AG04449 (cell line): Measurements from ENCODE around the gene ING2.

DNA sequence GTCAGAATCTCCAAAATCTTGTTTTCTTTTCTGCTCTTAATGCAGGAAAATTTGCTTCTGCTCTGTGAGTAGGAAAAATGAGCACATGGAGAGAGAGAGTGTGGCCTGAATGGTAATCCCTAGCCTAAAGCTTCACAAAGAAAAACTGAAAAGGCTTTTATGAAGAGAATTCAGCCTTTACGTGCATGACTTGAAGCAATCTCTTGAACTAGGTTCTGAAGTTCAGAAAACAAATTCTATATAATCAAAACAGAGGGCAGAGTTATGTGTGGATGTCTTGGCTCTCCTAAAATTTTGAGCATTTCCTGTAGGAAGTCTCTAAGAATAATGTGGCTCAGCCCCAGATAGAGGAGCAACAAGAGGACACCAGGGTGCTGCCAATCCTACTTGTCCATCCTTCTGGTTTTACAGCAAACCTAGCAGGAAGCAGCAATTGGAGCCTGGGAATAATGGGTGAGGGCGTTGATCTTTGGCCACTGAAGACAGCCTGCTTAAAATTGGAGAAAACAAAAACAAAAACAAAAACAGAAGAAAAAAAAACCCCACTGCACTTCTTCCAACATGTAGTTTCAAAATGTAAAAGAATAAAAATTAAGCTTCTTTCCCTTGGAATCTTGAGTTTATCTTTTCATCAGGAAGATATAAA, 130.8 kb downstream of the FBXO8 start:
- RRBS = no CpG with 5 or more reads among the region's 2 CpGs

DNA sequence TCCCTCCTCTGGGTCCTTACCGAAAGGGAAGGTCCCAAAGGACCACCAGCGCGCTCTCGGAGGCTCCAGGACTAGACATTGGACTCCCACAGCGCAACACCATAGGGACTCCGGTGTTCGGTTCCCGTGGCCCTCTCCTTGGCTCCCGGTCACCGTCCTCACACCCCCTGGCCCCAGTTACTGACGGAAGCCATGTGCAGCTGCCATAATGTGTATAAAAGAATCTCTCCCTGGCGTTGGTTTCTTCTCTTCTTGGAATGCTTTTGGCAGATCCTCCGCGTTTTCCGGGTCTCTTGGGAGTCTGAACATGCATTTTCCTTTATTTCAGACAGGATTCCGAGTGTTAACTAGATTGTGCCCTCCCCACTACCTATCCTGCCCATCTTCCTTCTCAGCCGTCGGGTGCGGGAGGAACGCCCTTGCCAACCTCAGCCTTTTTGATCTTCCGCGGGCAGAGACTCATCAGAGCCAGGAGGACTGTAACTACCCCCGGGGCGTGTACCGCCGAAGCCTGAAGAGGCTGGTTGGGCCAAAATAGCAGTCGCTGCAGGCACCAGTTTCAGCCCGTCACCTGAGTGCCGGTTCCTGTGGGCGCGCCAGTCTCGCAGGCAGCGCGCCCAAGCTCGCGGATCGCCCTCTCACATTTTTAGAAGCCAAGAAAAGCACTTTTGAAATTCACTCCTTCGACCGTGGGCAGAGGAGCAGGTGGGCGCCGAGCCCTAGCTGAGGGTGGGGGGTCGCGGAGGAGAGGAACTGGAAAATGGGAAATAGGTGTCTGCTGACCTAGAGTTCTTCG, 69.6 kb downstream of the FBXO8 start:
- RRBS = 7% methylated on average over 6 of the region's 44 CpGs

- RRBS = no CpG with 5 or more reads among the region's 11 CpGs
Observed at GRCh38 chr4:175671625-175672046, 140.4 kb downstream of the GPM6A start.

- RRBS = no CpG with 5 or more reads among the region's 8 CpGs
Observed at GRCh38 chr4:175770974-175771466, 41.0 kb downstream of the GPM6A start.

DNA sequence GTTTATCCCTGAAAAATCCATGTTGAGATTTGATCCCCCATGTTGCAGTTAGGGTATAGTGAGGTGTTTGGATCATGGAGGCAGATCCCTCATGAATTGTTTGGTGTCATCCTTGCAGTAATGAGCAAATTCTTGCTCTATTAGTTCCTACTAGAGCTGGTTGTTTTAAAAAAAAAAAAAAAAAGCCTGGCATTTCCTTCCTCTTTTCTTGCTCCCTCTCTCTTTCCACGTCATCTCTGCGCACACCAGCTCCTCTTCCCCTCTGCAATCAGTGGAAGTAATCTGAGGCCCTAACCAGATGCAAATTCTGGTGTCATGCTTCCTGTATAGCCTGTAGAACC, 24.4 kb downstream of the WDR17 start:
- RRBS = no CpG with 5 or more reads among the region's 2 CpGs

- RRBS = no CpG with 5 or more reads among the region's 9 CpGs
Observed at GRCh38 chr4:177442650-177443089, 433 bp upstream of the AGA start.

DNA sequence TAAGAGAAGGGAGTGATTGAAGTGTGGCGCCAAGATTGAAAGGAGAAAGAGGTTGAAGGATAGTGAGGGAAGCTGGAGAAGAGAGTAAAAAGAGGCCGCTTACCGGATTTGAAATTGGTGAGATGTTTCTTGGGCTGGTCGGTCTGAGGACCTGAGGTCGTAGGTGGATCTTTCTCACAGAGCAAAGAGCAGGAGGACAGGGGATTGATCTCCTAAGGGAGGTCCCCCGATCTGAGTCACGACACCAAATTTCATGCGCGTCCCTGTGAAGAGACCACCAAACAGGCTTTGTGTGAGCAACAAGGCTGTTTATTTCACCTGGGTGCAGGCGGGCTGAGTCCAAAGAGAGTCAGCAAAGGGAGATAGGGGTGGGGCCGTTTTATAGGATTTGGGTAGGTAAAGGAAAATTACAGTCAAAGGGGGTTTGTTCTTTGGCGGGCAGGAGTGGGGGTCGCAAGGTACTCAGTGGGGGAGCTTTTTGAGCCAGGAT, 1727.7 kb upstream of the AGA start:
- RRBS = no CpG with 5 or more reads among the region's 13 CpGs

GRCh38 chr4:180057824-180058171, 2185.4 kb upstream of the TENM3 start:
- RRBS = 7% methylated on average over 4 of the region's 23 CpGs

- RRBS = 3% methylated on average over 59 of the region's 75 CpGs
Observed at GRCh38 chr4:182144626-182145090, 98.5 kb upstream of the TENM3 start.

GRCh38 chr4:182145091-182145439, 98.1 kb upstream of the TENM3 start:
- RRBS = no CpG with 5 or more reads among the region's 21 CpGs

DNA sequence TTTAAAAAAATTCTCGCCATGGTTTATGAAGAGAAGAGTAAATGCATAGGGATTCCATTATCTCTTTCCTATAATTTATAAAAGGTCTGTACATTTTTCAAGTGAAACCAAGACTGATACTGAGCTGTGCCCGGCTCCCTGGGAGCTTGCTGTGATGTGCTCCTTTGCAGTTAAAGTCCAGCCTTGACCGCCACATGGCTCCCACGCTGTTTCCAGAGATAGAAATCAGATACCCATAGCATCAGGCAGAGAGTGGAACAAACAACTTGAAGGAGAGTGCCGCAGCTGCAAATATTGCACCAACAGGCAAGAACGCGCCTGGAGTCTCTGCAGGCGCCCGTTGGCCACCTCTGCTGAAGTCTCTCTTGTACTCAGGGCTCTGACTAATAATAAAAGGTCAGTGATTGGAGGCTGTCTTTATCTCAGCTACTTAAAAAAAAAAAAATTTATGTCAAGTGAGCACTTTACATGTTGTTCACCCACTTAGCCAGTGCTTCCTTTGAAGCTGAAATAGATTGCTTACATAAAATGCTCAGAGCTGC, 31.0 kb upstream of the TENM3 start:
- RRBS = no CpG with 5 or more reads among the region's 9 CpGs

DNA sequence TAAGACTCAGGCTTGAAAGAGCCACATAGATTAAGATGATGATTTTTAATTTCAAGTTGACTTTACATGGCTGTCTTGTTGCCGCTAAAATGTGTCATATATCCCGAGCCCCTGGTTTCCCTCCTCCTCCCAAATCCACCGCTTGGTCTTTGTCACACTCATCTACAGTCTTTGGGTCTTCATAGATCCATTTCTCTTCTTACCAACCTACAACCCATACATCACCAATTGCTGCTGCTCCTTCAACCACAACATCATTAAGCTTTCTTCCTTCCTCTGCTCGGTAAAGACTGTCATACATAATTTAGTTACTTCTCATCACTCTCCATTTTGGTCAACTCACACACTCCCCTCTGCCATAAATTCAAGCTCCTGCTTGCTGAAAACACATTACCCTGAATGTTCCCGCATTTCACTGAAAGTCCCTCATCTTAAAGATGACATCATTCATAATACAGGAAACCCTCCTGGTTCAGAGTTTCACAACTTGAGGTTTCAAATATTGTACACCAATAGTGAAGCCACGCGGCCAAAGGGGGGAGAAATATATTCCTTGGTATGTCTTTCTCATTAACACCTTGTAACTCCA, 1.6 kb upstream of the DCTD start:
- RRBS = no CpG with 5 or more reads among the region's 7 CpGs

DNA sequence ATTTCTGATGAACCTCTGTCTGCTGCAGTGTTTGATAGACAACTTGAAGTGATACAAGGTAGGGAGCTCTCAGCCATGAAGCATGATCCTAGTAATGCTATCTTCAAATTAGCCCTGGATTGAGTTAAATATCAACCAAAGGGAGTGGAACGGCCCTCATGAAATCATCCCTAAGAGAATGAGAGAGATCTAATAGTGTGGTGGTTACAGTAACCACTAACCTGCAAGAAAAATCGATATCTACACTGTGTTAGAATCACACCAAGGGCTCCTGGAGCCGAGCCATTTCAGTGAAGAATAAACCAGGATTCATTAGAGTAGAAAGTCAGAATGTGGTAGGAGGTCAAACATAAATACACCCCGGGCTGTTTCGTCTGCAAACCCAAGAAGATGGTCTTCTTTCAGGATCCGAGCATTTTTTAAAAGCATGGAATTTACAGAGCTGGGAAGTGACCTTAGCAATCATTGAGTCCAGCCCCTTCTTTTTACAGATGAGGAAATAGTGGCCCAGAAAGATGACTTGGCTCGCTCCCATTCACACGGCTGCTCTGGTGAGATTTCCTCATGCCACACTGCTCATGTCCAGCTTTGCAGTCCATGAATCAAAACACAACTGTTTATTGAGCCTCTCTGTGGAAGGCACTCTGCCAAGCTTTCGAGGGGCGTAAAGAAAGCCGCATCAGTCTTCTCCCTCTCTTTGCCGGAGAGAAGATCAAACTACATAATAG, 5.5 kb upstream of the DCTD start:
- RRBS = no CpG with 5 or more reads among the region's 12 CpGs

GRCh38 chr4:183146422-183147033, 47.5 kb downstream of the WWC2 start:
- RRBS = no CpG with 5 or more reads among the region's 5 CpGs

GRCh38 chr4:183398171-183399137, 46.0 kb upstream of the CDKN2AIP start:
- RRBS = 4% methylated on average over 24 of the region's 62 CpGs

GRCh38 chr4:183504606-183505430, at the start of gene ING2:
Gene ING2, plus strand, starts transcription at chr4:183505058.
- RRBS = 3% methylated on average over 35 of the region's 94 CpGs

DNA sequence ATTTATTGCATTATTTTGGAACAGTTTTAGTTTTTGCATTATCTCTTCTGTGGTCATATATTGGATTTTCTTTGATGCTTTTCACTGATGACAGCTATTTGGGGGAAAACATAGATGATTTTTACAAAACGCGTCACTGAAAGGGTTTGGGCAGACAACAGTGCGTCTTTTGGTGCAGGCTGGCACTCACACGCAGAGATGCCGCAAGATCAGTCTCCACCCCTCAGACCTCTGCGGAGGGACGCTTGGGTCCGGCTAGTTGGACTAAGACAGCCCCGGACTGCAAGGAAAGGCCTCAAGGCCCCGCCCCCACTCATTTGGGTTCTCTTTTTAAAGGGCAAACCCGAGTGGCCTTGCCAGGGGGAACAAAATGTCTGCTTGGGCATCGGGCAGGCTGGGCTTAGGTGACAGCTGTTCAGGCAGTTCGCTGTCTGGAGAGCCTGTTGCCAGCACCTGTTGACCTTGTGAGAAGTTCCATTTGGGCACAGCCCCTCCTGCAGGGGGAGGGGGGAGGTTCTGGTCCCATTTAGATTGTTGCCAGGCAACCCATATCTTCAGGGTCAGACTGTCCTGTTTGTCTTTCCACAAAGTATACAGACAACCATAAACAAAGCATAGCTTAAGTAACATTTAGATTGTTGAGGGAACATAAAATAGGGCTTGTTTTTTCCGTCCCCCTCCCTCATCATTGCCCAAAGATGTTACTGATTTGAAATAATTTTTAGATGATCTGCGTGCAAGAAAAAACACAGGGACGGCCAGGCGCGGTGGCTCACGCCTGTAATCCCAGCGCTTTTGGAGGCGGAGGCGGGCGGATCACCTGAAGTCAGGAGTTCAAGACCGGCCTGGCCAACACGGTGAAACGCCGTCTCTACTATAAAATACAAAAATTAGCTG, 39.6 kb downstream of the RWDD4 start:
- RRBS = no CpG with 5 or more reads among the region's 27 CpGs

DNA sequence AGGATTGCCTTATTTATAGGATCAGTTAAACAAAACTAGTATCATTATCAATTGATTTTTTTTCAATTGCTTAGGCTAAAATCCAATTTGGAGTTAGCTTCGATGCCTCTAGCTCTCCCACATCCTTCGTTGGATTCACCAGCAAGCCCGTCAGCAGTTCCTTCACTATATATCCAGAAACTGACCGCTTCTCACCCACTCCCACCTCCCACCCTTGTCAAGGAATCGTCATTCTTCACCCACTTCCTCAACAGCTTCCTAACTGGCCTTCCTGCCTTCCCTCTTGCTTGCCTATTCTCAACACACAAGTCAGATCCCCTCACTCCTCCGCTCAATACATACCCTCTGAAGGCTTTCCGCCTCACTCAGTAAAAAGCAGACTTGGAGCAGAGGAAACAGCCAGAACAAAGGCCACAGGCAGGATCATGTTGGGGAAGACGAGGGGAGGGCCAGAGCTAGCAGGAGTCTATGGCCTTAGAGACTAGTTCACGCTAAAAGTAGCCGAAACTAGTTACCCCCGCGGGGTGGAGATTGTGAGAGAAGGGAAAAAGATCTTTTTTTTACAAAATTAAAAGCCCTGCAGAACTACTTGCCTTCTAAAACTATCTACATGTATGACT, 23.7 kb downstream of the RWDD4 start:
- RRBS = no CpG with 5 or more reads among the region's 12 CpGs

- RRBS = 50% methylated on average over 4 of the region's 18 CpGs
Observed at GRCh38 chr4:183721743-183722078, 62.6 kb downstream of the TRAPPC11 start.

DNA sequence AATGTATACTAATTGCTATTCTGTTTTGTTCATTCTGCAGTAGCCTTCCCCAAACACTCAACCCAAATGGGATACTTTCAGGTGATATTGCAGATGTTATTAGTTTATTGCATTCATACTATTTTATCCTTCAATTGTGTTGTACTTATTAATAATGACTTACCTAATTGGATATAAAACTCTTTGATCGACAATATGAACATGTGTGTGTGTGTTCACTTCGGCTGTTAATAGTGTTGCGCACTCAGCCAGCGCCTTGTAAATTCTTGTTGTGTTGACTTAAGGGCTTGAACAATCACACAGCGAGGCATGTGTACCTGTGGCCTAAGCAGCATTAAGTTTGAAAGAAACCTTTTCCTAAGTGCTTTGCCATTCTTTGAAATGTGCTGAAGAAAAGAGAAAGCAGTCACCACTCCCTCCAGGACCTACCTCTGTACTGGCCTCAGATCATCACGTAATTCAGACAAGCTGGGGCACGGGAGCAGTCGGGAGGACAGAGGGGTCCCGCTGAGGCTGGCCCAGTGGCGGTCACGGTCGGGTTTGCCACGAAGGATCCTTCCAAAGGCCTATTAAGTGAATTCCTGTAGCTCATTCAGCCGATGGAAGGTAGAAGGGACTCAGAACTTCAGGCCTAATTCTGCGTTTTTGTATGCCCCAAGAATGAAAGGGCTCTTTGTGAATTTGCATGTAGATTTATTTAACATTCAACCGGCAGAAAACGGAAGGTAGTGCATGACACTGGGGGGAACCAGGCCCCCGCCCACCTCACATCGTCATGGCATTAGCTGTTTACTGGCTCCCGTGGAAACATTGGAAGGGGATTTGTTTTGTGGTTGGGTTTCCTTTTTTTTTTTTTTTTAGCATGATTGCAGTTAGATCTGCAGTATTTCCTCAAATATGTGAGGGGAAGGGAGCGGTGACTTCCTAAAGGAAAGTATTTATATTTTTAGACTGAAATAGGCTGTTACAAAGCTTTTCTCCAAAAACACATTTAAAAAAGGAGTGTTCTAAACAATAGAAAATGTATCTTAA, 106.2 kb downstream of the TRAPPC11 start:
- RRBS = no CpG with 5 or more reads among the region's 21 CpGs